ENCODE measurements around a stretch of chr12.

GRCh38 chr12:46200046-46200394 lies 68.8 kb downstream of the SLC38A1 start:
- RRBS: no CpG with 5 or more reads among the region's 1 CpG

GRCh38 chr12:46213511-46214170 lies 55.2 kb downstream of the SLC38A1 start:
- RRBS: no CpG with 5 or more reads among the region's 5 CpGs

- RRBS: no CpG with 5 or more reads among the region's 5 CpGs
These were observed 52.7 kb downstream of the SLC38A1 start for GRCh38 chr12:46216130-46216591.

DNA sequence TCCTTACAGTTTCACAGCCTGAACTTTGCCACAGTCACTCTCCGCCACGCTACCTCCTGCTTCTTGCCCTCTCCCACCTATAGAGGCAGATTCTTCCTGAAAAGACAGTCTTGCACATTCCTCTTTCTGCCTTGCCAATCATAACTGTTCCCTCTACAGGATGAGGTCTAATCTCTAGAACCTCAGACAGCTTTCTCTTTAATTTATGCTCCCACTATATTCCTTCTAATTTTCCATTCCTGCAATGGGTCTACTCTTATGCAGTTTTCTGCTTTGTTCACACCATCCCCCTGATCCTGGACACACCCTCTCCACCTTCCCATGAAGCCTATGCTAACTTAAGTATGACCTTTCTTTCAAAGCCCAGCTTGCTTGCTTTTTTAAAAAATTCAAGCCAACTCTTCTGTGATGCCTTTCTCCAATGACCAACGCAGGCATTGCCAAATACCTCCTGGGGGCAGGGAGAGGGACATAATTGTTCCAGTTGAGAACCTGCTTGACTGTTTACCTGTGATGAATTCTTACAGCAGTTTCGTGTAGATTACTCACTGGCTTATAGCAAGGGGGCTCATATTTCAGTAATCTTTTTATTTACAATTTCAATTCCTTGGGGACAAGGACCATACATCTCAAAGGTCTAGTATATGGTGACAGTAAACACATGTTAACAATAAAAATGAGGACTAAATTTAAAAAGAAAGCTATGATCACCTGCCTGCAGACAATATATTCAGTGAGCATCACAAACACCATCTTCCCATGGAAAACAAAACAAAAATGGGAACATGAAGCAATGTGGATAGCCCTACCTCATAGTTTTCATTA lies 7.8 kb downstream of the SLC38A1 start:
- RRBS: no CpG with 5 or more reads among the region's 4 CpGs

DNA sequence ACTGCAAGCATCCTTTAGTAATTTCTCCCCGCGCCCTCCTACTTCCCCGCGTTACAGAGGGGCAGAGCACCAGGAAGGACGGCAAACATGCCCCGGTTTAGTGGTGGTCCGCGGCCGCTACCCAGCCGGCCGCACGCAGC lies 1.1 kb downstream of the SLC38A1 start:
- RRBS: no CpG with 5 or more reads among the region's 12 CpGs

DNA sequence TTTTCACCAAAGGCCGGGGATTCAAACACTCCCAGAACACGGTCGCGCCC lies 923 bp downstream of the SLC38A1 start:
- RRBS: no CpG with 5 or more reads among the region's 4 CpGs

- RRBS: no CpG with 5 or more reads among the region's 5 CpGs
These were observed 5.8 kb downstream of the SLC38A2 start for GRCh38 chr12:46366770-46367258.

- RRBS: 2% methylated on average over 7 of the region's 37 CpGs
These were observed 1.1 kb upstream of the SLC38A2 start for GRCh38 chr12:46373212-46374440.

DNA sequence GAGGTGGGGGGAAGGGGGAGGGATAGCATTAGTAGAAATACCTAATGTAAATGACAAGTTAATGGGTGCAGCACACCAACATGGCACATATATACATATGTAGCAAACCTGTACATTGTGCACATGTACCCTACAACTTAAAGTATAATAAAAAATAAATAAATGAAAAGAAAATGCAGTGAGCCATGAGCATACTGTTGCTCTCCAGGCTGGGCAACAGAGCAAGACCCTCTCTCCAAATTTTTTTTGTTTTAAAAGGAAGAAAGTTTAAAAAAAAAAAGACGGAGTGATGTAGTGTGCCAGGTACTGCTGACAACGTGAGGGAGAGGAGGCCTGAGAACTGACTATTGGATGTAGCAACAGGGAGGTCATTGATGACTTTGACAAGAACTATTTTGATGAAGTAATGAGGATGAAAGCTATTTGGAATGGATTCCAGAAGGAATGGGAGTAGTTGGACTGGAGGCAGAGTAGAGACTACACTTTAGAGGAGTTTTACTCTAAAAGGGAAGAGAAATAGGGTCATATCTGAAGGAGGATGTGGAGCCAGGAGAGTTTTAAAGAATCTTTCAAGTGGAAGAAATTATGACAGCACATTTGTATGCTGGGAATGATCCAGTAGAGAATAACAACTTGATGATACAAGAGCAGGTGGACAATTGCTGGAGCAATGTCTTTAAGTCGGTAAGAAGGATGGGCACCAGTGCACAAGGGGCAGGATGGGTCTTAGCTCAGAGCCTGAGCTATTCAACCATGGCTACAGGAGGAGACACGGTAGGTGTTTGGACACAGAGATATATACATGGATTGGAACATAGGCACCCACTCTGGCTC lies 27.8 kb upstream of the SLC38A2 start:
- RRBS: no CpG with 5 or more reads among the region's 4 CpGs

GRCh38 chr12:46413382-46413985 lies 40.9 kb upstream of the SLC38A2 start:
- RRBS: no CpG with 5 or more reads among the region's 2 CpGs

DNA sequence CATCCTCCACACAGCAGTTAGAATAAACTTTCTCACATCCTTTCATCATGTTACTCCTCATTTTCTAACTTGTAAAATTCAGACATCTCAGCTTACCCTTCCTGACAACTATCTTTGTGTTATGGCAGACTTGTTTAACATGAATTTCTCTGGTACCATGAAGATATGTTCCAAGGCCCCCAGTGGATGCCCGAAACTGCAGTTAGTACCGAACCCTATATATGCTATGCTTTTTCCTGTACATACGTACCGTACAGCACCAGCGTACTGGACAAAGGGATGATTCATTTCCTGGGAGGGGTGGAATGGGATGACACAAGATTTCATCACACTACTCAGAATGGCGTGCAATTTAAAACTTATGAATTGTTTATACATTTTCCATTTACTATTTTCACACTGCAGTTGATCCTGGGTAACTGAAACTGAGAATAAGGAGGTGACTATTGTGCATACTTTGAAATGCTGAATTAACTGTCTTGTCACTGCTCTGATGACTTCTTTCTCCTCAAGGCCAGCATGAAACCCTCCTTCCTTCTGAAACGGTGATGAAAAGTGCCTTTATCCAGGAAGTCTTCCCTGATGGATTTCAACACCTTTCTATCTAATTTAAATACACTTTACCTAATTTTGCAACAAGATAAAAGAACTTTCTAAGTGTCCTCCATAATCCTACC lies 177.3 kb upstream of the SLC38A2 start:
- RRBS: no CpG with 5 or more reads among the region's 7 CpGs

DNA sequence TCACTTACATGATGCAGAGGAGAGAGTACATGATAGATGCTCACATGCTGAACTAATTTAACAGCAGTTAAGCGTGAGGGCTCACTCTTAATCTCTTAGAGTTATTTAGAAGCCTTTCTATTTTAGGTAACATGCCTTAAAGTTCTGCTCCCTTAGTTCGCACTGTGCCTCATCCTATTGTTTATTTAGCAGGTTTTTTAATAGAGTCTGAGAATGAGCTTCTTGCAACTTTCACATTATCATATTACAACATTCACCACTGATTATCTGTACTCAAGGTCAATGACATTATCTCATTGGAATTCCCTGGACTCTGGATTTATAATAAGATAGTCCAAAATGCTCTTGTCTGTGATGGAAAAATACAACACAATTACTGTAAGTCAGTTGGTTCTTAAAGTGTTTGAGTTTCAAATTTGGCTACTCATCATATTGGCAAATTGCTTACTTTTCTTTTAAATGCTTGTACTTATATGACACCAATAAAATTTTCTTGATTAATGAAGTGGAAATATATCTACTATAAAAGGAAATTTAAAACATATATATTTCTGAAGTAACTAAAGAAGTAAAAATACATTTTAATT lies 183.6 kb upstream of the SLC38A2 start:
- RRBS: no CpG with 5 or more reads among the region's 2 CpGs

- RRBS: no CpG with 5 or more reads among the region's 3 CpGs
These were observed 160.9 kb downstream of the SLC38A4 start for GRCh38 chr12:46664767-46665329.

GRCh38 chr12:46788094-46788617 lies 37.6 kb downstream of the SLC38A4 start:
- RRBS: no CpG with 5 or more reads among the region's 4 CpGs

- RRBS: no CpG with 5 or more reads among the region's 7 CpGs
These were observed 10.8 kb upstream of the PCED1B start for GRCh38 chr12:47068434-47069141.

DNA sequence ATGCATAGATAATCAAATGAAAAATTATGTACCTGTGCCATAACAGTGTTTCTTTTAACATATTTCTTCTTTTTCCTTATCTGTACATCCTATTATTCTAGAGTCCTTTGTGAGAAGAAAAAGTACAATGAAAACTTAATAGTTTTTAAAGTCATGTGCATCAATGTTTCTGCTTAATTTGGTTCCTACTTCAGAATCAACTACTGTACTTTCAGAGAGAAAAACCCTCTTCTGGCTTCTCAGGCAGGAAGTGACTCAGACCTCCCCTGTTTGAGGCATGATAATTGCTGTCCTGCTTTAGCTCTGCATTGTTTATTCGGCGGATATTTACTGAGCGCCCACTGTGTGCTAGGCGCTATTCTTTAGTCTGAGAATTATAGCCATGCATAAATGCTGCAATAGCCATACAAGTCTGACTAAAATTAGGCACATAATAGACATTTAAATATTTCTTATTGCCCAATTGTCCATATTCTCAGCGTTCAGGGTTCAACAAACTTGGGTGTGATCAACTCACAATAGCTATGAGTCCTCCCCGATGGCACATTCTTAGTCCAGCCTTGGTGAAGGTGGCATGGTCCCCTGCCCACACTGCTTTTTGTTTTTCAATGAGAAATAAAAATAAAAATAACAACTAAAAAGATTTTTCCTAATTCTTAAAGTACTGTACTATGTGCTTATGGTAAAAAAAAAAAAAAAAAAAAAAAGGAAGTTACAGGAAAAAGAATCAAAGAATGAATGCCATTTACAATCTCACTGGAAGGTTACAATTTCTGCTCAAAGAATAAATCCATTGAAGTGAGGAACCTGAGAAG lies 6.1 kb upstream of the AMIGO2 start:
- RRBS: no CpG with 5 or more reads among the region's 6 CpGs

DNA sequence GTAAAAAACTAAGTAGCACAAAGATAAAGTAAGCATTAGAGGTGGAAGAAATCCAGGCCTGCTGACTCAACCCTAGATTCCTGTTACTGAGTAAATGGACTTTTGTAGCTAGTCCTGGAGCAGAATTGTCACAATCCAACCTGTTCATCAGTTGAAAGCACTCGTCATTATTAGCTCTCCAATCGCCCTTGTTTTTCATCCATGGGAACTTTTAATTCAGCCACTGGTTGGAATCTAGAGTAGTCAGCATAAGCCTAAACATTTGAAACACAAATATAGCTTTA lies 139.5 kb upstream of the AMIGO2 start:
- RRBS: no CpG with 5 or more reads among the region's 2 CpGs

DNA sequence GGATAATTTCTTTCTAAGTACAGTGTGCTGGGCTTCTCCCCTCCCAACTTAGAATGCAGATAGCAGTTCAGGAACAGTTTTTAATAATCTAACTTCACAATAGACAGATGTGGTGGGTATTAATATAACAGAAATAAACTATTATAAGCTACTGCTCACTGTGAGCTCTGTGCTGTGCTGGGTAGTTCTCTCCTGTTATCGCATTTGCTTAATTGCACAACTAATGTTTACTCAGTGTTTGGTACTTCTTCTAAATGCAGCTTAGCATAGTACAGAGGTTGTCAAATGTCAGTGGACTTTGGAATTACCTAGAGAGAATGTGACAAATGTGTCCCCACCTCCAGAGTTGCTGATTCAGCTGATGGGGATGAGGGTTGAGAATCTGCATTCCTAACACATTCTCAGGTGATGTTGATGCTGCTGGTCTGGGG lies 266.8 kb upstream of the AMIGO2 start:
- RRBS: no CpG with 5 or more reads among the region's 1 CpG

DNA sequence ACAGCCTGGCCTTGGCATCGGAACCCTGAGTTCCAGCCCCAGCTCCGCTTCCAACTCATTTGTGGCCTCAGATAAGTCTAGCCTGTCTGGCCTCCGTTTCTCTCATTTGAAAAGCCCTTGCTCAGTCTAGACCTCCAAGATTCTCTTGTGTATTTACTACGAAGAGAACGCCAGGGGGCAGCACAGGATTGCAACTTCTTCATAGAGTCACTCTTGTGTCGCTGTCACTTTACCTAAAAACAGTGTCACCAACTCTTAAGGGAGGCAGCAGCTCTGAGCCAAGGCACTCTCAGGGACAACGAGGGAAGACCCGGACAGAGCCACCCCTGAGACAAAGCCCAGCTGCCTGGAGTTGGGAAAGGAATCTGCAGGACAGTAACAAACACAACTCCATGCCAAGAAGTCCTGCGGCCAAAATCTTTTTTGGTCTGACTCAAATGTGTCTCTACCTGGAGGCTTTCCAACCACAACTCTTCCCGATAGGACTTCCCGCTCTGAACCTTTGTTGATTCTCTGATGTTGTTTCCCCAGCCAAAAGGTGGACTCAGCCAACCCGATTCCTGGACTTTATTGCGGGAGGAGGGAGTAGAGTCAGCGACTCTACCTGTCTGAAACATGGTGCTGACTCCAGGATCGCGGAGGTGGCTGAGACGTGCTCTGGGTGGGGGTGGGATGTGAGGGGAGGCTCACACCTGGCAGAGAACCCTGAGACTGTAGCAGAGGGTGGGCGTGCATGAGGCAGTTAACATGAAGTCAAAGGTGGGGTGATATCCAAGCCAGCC lies 9.7 kb upstream of the RPAP3 start:
- RRBS: no CpG with 5 or more reads among the region's 18 CpGs

- RRBS: 7% methylated on average over 4 of the region's 16 CpGs
These were observed 14.5 kb upstream of the ENDOU start for GRCh38 chr12:47739667-47740350.

All from GM12891 (cell line).